Sciatic nerve (tissue), 1 donor: ENCODE data around the genes CCDC125 and SMN1.

- PRO-cap, result no peak
Measured at GRCh38 chr5:66554117-66554579, 42.0 kb upstream of the MAST4 start.

DNA sequence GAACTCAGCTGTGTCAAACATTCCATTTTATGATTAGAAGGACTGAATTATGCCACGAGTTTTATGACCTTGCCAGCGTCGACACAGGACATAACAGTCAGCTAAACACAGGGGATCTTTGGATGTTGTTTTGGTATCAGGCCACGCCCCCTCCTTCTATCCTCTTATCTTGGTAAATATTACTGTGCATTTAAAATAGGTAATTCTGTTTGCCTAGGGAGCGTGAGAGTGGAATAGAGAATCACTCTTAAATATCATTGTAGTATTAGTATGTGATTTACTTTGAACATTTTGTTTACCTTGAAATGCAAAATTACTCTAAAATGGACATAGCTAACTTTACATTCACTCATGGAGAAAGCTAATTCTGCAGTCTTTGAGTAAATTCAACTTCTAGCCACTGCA, 235.8 kb downstream of the CD180 start:
- PRO-cap, result no peak

DNA sequence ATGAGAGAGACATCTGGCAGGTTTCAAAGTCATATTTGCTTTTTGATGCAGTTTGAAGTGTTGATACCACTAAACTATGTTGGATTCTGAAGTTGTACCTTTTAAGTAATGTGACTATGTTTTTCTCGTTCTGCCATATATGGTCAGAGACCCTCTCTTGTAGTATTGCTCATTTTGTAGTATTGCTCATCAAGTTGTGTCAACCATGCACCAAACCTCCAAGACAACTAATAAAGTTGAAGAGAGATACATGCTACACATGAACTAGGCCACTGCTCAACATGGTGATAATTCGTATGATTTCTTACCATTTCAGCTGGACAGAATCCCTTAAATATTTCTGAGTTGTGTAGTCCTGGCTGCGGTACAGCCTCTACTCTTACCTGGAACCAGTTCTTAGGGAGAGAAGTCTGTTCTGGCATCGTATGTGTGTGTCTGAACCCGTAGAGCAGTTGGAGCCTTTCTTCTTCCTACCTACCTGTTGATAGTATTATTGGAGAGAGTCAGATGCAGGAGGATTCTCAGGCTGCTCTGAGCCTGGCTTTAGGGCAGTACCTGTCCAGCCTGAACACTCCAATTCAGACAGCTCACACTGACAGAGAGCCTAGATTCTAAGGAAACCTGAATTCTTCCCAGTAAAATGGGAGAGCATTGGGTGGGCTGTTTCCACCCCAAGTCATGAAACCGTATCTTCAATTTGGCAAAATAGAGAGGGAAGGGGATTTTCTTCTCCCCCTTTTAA, 190.2 kb downstream of the CD180 start:
- PRO-cap, result no peak

- PRO-cap, result unidirectional peak, plus-strand start at chr5:67015263; unidirectional peak, plus-strand start at chr5:67015329
Measured at GRCh38 chr5:67014926-67016135, 181.3 kb downstream of the CD180 start.

DNA sequence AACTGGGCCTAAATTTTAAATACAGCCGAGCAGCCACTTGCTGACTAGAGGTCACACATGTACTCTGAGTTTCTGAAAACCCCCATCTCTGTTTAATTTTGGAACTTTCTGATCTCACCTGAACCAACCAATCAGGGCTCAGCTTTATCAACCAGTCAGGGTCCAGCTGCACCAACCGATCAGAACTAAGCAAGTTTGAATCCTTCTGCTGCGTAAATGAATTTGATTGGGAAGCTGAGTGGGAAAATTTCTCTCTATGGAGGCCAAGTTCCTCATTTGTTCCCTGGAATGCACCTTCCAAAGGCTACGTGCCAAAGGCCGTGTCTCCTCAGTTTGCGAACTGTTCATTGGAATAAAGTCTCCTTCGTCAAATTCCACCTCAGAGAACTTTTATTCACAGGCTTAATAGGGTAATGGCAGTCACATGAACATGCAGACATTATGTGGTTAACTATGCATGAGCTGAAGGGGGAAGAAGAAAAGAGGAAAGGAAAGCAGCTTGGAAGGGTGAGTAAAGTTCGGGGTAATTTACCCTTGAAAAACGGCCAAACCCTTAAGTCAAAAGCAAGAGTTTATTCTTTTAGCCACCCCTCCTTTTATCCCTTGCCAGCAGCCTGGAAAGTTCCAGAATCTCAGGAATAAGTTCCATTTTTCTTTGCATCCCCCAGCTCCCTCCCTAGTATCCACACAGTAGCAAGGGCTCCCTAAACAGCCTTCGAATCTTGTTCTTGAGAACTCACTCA, 3.6 kb downstream of the CD180 start:
- PRO-cap, result no peak

DNA sequence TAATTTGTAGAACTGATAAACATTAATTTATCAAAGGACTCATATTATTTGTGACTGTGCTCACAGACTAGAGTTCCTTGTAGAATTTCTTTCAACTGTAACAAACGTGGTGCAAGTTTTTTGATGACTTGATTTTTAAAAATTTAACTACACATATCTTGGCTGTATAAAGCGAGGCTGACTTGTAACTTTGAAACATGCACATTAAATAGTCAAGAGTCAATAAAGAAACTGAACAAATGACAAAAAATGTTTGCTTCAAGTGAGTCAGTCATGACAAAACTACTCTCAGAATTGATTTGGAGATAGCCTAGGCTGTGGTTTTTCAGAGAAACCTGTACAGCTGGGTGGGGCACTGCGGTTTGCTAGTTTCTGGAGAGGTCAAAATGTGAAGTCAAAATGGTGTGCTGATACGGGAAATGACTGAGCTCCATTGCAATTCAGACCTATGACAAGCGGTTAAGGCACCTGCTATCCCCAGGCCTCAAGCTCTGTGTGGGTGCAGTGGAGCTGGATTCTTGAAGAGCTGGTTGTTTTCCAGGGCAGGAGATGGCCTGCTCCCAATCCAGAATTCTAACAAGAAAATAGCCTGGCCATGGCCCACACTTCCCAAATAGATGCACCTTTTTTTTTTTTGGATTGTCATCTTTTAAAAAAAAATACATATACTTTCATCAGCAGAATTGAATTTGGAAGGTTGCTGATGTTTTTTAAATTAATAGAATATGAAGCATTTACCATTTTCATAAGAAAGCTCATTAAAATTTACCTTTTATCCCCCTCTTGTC, 10.4 kb upstream of the CD180 start:
- PRO-cap, result no peak

GRCh38 chr5:67215588-67216573, 19.3 kb upstream of the CD180 start:
- PRO-cap, result bidirectional peak, plus-strand start at chr5:67216086, minus-strand start at chr5:67215904

- PRO-cap, result no peak
Measured at GRCh38 chr5:67288005-67288214, 91.3 kb upstream of the CD180 start.

DNA sequence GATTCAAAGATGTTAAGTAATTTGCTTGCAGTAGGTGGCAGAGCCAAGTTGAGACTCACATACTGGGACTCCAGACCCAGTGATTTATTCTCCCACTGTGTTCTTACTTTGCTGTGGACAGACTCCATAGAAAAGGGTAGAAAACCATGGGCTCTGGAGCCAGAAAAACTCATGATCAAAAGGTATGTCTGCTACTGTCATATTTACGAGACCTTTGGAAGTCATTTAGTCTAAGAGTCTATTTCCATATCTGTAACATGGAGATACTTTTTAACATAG, 181.9 kb upstream of the CD180 start:
- PRO-cap, result no peak

DNA sequence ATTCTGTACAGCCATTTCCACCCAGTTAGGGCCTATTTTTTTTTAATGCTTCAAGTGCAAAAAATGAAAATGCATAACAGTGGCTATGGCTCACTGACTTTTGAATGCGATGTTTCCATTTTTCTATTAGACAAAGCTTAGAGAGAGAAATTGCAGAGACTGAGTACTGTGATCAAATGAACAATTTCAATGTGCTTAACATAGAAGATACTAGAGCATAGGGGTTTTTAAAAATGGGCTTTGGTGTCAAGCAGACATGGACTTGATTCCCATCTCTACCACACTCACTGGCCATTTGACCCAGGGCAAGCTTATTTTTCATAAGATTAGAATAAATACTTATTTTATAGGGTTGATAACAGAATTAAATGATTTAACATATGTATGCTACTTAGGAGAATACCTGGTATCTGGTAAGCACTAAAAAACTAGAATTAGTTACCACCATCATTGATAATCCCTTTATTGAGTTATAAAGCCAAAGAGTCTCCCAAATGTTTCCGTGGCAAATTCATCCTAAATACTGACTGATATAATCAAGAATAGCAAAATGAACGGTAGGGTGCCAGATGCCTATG, 254.2 kb upstream of the PIK3R1 start:
- PRO-cap, result no peak

DNA sequence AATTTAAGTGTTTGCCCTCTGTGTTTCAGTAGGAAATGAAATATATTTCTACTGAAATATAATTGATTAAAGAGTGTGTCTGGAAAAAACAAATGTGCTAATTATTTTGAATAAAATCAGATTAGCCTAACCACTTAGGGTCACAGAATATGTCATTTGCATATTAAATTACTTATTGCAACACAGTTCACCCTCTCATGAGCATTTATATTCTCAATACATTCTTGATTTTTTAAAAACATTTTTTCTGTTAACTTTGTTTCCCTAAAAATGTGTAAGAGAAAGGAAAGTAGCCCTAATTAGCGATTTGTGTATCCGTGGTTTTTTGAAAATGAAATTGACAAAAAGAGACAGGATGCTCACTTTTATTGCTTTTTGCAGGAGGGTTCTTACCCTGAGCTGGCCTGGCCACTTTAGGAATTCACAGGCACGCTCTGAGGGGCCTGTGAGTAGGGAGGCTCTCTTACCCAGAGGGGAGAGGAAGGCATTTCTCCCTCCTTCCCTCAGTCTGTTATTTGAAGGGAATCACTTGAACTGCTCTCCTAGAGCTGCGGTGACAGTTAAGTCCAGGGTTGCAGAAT, 16.6 kb downstream of the PIK3R1 start:
- PRO-cap, result no peak

GRCh38 chr5:68264365-68265142, 49.0 kb downstream of the PIK3R1 start:
- PRO-cap, result no peak

GRCh38 chr5:68288914-68289016, 73.2 kb downstream of the PIK3R1 start:
- PRO-cap, result no peak

GRCh38 chr5:68533861-68535024, 318.7 kb downstream of the PIK3R1 start:
- PRO-cap, result no peak

DNA sequence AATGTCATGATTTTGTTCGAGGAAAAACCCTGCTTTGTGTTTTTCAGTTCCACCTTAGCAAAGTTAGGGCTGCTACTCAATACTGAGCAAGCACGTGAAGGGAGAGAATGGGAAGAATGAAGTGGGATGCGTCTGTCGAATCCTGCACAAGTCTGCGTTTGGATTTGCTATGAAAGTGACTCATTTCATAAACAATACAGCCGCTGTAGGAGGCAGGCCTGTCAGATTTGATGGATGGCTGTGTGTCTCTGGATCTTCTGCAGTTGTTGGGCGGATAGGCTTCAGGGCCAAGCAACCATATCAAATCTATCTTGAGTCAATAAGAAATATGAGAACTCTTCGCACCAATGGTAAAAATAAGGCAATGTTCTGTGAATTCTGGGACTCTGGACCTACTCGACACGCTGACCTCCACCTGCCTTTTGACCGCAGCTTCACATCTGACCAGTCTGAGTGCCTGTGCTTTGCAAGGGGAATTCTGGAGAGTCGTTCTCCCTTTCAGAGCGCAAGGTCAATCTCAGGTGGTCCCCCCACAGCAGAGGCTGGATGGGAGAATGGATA, 333.7 kb downstream of the PIK3R1 start:
- PRO-cap, result no peak

DNA sequence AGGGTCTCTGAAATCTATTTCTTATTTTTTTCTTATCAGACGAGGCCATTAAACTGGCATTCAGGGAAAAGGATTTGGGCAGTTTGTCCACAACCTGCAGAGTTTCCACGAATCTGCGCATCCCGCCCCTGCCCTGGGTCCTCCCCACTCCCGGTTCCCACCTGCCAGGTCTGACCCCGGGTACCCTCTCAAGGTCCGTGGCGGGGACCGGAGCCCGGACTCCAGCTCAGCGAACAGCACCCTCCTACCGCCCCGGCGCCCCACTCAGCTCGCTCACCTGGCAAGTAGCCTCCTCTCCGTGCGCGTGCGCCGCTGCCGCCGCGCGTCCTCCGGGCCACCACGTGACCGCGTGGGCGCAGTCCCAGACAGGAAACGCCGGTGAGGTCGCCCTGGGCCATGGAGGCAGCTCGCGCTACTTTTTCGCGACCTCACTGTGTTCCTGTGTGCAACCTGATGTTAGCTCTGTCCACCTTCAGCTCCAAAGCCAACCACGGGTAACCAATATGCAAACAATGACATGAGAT, at the start of gene CCDC125:
Gene CCDC125, minus strand, starts transcription at position 314 of the 524 bp plus-strand sequence.
- PRO-cap, result bidirectional peak, plus-strand start at position 368 of the sequence, minus-strand start at position 266 of the sequence

DNA sequence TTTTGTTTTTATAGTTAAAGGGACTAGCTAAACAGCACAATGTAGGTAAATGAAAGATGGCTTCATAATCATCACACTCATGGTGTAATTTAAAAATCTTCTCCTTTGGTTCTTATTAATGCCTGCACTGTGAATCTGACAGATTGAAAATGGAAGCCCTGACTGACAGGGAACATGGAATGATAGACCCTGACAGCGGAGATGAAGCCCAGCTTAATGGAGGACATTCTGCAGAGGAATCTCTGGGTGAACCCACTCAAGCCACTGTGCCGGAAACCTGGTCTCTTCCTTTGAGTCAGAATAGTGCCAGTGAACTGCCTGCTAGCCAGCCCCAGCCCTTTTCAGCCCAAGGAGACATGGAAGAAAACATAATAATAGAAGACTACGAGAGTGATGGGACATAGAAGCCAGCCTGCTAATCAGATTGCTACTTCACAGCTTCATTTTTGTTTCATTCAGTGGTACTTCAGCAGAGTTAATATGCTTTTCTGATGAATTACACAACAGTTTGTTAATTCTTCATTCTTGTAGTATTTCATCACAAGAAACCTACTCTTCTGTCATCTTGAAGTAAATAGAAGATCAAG, 934 bp upstream of the MARVELD2 start:
- PRO-cap, result no peak

- PRO-cap, result no peak
Measured at GRCh38 chr5:69416062-69417246, 1.5 kb downstream of the MARVELD2 start.

GRCh38 chr5:70414973-70415489, 365.6 kb downstream of the SMN2 start:
- PRO-cap, result no peak

GRCh38 chr5:70924922-70925289, at the start of gene SMN1:
SMN1 (plus strand) TSS chr5:70925087.
- PRO-cap, result no peak